ENCODE measurements around a stretch of chr13.

- RRBS, result no CpG with 5 or more reads among the region's 5 CpGs
These were observed 176.3 kb downstream of the DCT start for GRCh38 chr13:94303279-94303523.

DNA sequence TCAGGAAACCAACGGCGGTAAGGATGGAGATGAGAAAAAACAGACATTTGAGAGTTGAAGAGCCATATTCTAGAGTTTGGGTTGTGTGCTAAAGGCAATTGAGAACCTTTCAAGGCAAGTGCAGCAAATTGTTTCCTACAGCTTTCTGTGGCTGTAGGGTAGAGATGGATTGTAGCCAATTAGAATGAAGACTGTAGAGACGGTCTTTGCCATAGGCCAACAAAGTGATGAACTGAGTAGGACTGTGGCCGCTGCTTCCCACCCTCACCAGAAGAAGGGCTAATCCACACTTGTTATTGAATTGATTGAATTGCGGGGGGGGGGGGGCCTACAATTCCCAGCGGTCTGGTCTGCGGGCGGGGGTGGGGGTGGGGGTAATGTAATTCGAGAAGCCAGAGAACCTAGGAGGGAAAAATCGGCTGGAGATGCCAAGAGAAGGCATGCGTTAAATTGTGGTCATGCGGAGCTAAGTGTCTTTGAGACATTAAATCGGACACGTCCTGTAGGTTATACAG, 674 bp upstream of the GPR180 start:
- RRBS, result no CpG with 5 or more reads among the region's 14 CpGs

GRCh38 chr13:94859236-94859768, 147.0 kb upstream of the SOX21 start:
- RRBS, result no CpG with 5 or more reads among the region's 13 CpGs

DNA sequence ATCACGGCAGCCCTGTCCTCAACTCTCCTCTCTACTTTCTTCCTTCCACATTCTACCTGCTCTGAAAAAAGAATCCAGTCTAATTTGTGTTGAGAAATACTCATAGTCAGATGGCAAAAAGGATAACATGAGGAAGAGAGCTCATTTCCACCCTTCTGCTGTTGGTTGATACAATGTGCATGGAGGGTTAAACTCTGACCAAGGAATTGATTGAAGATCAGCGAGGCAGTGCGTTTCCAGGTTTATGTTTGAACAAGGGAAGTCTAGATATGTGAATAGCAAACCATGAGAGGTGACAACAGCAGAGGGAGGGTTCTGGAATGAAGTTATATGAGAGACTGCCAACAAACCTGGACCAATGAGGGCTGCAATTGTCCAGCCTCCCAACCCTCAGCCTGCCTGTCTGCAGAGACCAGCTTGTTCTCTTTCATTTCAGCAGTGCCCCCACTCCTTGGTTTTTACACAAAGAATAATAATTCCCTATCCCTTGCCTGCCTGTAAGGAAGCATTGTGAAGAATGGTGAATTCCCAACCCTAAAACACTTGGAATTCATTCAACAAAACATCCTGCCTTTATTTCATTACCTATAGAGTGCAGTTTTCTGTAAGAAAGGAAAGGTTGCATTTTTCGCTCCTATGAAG, 53.4 kb upstream of the ABCC4 start:
- RRBS, result no CpG with 5 or more reads among the region's 4 CpGs

DNA sequence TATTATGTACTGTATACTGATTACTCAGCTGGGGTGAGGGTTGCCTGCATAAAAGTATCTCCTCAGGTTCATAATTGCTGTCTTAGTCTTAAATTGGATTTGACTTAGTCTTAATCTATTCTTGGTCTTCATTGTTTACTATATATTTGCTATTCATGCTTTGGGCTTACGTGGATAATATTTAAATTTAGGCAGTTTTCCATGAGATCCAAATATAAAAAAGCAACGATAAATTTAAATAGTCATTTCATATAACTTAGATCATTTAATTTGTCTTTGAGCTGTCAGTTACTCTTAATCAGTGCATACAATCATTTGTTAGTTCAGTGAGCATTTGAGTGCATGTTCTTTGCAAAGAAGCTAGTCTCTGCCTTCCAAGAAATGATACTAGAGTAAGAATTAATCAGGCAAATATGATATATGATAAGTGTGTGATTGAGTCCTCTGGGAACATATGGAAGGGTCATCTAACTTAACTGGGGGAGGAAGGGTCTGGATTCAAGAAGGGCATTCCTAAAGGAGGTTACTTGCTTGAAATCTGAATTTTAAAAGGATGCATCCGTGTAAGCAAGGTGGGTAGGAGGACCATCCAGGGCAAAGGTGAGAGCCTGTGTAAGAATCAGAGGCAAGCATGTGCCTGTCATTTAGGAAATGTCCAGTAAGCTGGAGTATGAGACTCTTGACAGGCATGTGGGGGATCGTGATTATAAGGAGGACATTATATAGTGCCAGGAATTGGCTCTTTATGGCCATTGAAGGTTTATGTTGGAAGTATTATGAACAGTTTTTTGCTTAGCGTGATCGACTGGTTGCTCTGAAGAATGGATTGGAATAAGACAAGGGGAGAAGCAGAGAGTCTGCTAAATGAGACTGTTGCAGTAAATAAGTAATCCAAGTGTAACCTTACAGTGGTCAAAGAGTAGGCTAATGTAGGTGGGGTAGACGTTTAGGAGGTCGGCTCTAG, 70.2 kb downstream of the DNAJC3 start:
- RRBS, result no CpG with 5 or more reads among the region's 8 CpGs

DNA sequence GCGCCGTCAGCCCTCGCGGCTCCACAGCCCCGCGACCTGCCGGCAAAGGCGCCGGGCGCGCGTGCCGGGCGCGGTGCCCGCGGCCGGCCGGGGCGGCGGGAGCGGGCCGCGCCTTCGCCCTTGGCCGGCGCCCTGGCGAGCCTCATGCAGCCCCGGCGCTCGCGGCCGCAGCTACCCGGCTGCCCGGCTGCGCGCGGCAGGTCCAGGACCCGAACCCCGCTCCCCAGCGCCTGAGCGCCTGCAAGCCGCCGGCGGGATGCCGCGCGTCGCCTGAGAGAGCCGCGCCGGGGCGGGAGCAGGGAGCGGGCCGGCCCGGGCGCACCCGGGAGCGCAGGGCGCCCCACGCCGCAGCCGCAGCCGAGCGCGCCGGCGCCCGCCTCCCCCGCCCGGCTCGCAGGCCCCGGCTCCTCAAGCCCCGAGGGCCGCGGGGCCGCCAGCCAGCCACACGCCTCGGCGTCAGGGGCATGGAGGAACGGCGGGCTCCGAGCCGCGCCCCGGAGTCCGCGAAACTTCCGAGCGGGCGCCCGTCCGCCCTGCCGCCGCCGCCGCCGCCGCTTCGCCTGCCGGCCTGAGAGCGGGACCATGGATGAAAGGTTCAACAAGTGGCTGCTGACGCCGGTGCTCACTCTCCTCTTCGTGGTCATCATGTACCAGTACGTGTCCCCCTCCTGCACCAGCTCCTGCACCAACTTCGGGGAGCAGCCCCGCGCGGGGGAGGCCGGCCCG, 537 bp downstream of the HS6ST3 start:
- RRBS, result 5% methylated on average over 74 of the region's 112 CpGs

DNA sequence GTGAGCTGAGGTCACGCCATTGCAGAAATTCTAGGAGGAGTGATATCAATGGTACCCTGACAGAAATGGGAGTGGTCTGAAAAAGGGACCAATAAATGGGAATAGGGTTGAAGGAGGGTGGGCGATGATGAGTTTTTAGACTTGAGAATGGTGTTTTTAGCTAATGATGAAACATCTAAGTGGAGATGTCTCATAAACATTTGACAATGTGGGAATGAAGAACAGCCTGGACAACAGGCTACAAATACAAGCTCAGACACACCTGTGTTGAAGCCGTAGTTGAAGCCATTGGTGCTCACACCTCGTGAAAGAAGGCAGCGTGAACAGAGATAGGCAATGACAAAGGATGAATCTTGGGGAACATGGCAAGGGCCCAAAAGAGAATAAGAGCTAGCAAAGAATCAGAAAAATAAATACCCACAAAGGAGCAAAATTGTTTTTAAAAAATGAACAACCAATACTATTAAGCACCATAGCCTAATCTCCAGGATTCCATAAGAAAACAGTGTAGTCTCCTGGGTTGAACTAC, 8.2 kb downstream of the MBNL2 start:
- RRBS, result no CpG with 5 or more reads among the region's 5 CpGs

- RRBS, result no CpG with 5 or more reads among the region's 3 CpGs
These were observed 26.9 kb downstream of the MBNL2 start for GRCh38 chr13:97248925-97249499.

GRCh38 chr13:97267328-97268113, 45.4 kb downstream of the MBNL2 start:
- RRBS, result no CpG with 5 or more reads among the region's 12 CpGs

- RRBS, result no CpG with 5 or more reads among the region's 9 CpGs
These were observed 53.7 kb downstream of the MBNL2 start for GRCh38 chr13:97275513-97276579.

DNA sequence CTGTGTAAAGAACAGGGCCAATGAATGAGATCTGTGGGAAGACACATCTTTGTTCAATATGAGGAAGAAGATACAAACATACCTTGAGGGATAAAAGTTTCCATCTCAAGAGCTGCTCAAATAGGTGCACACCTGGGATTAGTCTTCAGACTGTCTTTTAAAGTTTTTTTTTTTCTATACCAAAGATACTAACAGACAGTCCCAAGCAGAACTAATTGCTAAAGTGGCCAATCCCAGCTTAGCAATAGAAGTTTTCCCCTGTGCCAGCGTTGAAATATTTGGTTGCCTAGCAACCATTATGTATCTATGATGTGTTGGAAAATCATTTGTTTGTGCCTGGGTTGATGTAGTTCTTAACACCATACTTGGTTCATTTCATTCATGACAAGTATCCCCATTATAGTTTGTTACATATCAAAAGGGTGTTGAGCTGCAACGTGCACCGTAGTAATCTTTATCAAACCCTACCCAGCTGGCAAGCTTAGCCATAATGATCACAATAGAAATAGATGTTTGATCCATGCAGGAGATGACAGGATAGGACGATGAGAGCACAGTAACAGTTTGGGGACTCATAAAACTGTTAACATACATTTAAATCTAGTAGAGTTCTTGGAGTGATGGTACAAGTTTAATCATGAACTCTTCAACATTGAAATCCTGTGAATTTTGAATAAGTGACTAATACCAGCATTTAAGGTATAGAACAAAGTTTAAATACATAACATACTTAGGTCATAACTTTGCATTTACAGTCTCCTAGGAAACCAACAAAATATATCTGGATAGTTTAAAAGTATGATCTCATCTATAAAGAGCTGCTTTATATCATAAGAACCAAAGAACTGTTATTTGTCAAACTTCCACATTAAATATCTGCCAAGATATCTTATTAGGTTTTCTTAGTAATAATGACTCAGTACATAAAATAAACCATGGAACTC, 73.3 kb downstream of the MBNL2 start:
- RRBS, result no CpG with 5 or more reads among the region's 4 CpGs

DNA sequence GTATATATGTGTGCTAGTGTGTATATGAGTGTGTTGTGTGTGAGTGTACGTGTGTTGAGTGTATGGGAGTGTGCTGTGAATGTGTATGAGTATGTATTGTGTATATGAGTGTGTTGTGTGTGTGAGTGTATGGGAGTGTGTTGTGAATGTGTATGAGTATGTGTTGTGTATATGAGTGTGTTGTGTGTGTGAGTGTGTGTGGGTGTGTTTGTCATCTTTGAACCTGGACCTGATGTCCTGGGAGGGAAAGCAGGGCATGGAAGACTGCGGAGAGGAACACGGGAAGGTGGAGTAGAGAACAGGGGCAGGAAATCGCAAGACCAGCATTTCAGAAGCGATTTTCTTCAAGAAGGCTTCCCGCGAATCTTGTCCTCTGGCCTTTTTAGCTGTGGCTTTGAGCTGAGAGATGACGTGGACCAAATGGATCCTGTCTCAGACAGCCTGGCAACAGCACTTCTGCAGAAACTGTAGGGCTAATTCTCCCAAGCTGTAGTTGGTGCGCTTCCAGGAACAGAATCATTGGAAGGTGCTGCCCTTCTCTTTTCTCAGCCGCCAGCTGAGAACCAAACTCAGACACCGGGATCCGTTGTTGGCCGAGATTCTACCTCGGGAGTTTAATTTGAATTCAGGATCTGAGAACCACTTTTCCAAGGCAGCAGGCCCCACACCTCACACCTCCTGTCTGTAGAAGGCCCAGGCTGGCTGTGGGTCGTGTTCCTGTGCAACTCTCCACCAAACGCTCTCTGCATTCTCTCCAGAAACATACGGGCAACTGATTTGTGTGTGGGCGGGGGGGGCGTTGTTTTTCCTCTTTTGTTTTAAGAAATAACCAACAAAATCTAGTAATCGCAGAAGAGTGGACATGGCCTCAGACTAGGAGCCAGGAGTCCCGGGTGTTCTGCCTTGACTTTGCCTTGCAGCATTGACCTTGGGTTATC, 94.6 kb upstream of the RAP2A start:
- RRBS, result no CpG with 5 or more reads among the region's 21 CpGs

- RRBS, result no CpG with 5 or more reads among the region's 10 CpGs
These were observed 66.4 kb upstream of the RAP2A start for GRCh38 chr13:97367457-97368021.

DNA sequence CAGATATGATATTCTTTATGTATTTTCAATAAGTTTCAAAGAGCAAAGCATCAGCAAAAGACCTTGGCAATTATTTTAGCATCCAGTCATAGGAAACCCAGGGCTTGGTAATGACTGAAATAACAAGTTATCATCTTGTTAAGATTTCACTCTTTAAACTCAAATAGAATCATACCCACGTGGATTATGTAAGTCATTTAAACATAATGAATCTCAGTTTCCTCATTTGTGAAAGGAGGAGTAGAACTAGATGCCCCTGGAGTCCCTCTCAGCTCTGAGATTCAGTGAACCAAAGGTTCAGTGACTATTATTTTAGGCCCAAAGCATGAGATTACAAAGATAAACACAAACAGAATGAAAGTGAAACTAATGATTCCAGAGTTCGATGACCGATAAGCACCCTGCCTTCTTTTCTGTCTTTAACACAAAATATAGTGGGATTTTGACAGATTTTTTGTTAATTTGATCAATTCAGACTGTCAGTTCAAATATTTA, 64.8 kb upstream of the RAP2A start:
- RRBS, result no CpG with 5 or more reads among the region's 3 CpGs

DNA sequence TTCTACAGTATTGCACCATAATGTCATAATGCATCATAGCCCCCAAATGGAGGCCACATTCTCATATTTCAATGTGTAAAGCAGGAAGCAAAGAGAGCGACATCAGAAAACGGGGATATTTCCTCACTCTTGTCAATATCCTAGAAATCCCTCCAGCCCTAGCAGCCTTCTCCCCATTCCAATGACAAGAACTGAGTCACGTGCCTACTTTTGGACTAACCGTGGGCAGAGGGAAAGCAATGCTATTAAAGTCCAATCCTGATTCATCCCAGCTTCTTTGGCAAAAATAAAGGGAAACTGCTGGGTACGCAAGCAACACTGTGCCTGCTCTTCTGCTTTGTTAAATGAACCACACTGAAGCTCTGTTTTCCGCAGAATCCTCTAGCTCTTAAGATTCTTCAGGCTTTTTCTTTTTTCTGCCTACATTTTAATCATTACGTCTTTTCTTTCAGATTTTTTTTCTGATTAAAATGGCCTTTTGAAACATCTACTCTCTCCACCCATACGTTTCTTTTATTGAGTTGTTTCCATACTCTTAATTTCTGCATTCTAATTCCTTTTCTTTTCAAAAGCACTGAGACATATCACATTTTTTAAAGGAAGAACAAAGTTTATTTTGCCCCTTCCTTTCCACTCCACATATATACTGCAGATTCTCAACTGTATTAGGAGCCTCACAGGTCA, 4.1 kb upstream of the RAP2A start:
- RRBS, result no CpG with 5 or more reads among the region's 8 CpGs

DNA sequence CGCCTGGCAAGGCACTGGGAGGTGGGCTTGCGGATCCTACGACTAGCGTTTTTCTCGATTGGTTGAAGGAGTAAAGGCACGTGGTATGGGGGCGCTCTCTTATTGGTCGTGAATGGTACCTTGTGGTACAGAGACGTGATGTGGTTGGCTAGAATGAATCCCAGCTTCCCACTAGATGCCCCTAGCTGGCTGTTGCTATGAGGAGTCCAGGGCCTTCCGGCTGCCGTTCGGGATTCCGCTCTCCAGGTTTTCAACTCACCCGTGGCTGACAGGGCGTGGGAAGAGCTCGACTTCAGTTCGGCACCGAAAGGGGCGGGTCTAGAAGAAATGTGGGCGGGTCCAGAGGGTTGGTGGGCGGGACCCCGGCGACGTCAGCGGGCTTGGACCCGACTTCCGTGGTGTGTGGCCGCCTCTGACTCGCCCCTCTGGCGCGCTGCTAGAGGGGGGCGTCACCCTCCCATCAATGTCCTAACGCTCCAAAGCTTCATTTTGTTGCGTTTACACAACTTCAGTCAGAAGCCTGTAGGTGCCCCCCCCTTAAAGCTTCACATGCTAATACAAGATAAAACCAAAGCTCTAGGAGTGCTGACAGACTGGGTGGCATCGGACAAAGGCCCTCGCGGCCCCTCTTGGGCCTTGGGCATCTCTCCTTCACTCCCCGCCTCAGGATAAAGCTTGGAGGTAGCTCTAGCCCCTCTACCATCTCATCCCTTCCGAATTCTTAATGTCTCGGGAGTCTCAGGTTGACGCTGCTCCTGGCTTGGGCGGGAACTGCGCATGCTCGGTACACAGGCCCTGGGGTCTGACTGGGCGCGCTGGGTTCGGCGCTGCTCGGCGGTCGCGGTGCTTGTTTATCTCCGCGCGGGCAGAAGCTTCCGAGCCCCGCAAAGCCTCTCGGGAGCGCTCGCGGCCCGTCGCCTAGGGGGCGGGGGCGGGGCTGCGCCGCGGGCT, 619 bp upstream of the RAP2A start:
- RRBS, result no CpG with 5 or more reads among the region's 68 CpGs

- RRBS, result no CpG with 5 or more reads among the region's 3 CpGs
These were observed 37.0 kb upstream of the FARP1 start for GRCh38 chr13:98105835-98106393.

DNA sequence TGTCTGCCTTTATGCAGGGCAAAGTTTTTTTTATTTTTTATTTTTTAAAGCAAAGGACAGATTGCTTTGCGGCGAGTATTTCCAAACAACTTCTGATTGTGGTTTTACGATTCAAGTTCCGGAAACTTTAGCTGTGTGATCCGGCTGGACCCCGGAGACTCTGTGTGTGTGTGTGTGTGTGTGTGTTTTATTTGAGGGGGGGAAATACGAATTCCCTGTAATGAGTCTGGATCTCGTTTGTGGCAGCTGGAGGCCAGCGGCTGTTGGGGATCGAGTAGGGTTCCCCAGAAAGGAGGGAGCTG, 1.1 kb downstream of the FARP1 start:
- RRBS, result no CpG with 5 or more reads among the region's 10 CpGs

GRCh38 chr13:98173409-98174172, 3.5 kb downstream of the RNF113B start:
- RRBS, result 10% methylated on average over 1 of the region's 10 CpGs

All from GM06990 (cell line).